Pulmonary lymph node (tissue), 1 donor: ENCODE data around the genes MAGEB18, MAGEB10 and FTHL17.

GRCh38 chrX:23699771-23700196 is 32.5 kb downstream of the PRDX4 start:
- PRO-cap: unidirectional peak, minus-strand start at chrX:23700004

GRCh38 chrX:23805225-23805788 is 22.3 kb downstream of the SAT1 start:
- PRO-cap: no peak

DNA sequence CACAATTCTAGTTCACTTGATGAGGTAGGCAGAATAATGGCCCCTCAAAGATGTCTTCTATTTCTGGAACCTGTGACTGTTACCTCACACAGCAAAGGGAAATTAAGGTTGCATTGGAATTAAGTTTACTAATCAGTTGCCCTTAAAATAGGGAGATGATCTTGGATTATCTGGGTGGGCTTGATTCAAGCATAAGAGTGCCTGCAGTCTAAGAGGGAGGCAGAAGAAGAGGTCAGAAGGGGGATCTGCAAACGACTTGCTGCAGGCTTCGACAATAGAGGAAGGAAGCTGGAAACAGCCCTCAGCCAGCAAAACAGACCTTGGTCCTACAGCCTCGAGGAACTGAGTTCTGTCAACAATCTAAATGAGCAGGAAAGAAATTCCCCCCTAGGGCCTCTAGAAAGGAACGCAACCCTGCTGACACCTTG is 61.3 kb downstream of the SAT1 start:
- PRO-cap: no peak

DNA sequence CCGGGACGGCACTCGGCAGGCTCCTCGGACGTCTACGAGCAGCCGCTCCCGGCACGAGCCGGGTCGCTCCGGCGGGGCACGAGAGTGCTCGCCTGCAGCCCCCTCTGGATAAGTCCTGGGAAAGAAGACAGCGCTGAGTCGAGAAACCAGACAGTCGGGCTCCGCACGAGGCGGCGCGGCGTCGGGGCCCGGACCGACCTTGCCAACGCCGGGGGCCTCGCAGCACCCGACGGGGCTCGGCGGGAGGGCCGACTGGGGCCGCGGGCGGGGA is 2.1 kb downstream of the KLHL15 start:
- PRO-cap: no peak

DNA sequence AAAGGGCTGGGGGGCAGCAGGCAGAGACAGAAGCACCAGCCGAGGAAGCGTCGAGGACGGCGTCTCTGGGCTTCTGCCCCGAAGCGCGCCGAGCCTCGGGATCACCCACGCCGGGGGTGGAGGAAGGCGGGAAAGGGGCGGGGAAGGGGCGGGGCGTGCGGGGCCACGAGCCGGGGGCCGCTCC is 1.9 kb downstream of the KLHL15 start:
- PRO-cap: bidirectional peak, plus-strand start outside the sequence, minus-strand start at position 75 of the sequence

GRCh38 chrX:24050519-24050794 is 4.3 kb upstream of the EIF2S3 start:
- PRO-cap: no peak

- PRO-cap: no peak
Observed at GRCh38 chrX:24167177-24167887, 17.8 kb downstream of the ZFX start.

GRCh38 chrX:24196728-24197376 is 47.3 kb downstream of the ZFX start:
- PRO-cap: no peak

- PRO-cap: unidirectional peak, plus-strand start at chrX:24396055
Observed at GRCh38 chrX:24395785-24396181, 35.3 kb downstream of the SUPT20HL1 start.

DNA sequence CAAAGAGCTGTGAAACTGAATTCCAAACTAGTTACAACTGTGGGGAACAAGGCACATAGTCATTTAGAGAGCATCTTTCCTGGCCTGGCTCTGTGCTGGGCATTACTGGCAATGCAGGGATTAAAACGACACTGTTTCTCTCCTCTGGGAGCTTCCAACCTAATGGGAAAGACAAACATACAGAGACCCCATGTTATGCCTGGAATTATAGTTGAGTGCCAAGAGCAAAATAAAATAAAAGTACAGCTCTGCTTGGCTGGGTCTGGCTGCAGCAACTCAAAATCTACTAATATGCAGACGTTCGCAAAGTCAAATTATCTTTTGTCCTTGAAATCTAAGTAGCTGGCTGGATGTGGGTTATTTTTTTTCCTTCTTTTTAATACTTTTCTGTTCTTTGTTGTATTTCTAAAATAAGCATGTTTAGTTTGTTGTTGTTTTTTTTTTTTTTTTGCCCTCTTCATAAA is 36.6 kb downstream of the SUPT20HL1 start:
- PRO-cap: no peak

- PRO-cap: no peak
Observed at GRCh38 chrX:24645837-24646476, 1.2 kb downstream of the PCYT1B start.

- PRO-cap: no peak
Observed at GRCh38 chrX:25004479-25004979, 11.2 kb downstream of the ARX start.

DNA sequence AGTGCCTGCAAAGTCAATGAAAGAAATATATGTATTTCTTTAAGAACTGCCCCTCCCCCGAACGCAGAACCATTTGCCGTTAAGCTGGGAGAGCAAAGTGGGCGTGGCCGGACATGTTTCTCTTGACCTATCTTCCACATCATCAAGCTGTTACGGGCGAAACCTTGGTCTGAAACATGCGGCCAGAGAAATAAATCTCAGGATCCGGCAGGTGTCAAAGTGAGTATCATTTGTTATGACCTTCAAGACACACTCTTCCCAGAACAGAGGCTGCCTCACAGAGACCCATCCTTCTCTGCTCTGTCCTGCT is at the start of gene MAGEB18:
MAGEB18 (plus strand) TSS at position 95 of the 310 bp plus-strand sequence.
- PRO-cap: no peak

- PRO-cap: unidirectional peak, minus-strand start at chrX:26227939
Observed at GRCh38 chrX:26227721-26228009, 11.7 kb downstream of the MAGEB5 start.

GRCh38 chrX:27807662-27808248 is at the start of gene MAGEB10:
TSS of gene MAGEB10 (plus strand) at chrX:27807990.
- PRO-cap: no peak

GRCh38 chrX:28043088-28043425 is 61.8 kb upstream of the DCAF8L1 start:
- PRO-cap: no peak

- PRO-cap: unidirectional peak, plus-strand start at chrX:30650050
Observed at GRCh38 chrX:30649702-30650598, 3.3 kb upstream of the GK start.

- PRO-cap: no peak
Observed at GRCh38 chrX:30852710-30853302, 36.2 kb downstream of the TAB3 start.

DNA sequence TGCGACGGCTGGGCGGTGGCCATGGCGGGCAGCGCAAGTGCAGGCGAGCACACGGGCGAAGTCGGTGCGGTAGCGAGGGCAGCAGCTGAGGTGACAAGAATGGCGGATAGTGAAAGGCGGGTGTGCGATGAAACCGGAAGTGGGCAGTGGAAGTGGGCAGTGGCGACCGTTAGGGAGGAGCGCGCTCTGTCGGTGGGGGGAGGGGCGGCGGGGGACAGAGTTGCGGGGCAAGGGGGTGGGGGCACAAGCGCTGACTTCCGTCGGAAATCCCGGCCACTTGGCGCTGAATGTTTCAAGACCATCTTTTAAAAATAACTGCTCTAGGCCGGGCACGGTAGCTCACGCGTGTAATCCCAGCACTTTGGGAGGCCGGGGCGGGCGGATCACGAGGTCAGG is at the start of gene FTHL17:
FTHL17 (minus strand) TSS at position 111 of the 396 bp plus-strand sequence.
- PRO-cap: no peak

DNA sequence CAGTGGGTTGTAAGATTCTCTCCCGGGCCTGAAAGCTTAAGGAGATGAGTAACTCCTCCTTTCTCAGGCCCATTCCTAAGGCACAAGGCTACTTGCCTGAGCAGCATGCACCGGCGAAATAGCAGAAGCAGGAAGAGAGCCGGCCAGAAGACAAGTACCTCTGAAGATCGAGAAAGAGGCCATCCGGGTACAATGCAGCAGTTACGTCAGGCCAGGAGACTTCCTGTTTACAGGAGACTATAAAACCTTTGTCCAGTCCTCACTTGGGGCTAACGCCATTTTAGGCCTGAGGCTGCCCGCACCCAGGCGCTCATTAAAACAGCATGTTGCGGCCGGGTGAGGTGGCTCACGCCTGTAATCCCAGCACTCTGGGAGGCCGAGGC is 790.9 kb upstream of the FTHL17 start:
- PRO-cap: no peak